Measurements from ENCODE around the genes GARRE1 and ZNF302.

DNA sequence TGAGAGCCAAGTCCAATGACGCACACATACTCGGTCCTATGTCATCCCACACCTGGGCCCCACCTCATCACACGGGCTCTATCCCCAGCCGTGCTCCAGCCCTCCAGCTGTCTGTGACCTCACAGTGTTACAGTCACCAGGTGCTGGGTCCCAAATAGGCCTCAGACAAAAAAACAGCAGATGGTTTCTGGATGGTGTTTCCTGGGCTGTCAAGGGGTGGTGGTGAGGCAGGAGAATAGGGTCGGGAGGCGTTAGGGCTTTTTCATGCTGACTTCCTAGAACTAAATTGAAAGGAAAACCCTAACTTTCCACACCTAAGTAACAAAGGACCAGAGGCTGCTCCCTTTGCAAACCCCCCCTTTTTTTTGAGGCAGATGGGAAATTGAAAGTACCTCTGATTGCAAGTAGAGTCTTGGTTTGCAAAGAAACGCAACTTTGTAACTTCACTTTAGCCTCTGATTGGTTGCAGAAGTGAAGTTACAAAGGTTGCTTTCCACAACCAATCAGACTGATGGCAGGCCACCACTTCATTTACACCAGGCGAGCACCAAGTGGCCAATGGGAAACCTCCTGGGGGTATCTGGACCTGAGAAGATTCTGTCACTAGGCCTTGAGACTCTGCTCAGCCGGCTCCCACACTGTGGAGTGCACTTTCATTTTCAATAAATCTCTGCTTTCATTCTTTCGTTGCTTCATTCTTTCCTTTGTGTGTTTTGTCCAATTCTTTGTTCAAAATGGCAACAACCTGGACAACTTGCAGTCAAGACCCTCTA, 19.2 kb downstream of the PEPD start:
- PRO-cap: no peak

DNA sequence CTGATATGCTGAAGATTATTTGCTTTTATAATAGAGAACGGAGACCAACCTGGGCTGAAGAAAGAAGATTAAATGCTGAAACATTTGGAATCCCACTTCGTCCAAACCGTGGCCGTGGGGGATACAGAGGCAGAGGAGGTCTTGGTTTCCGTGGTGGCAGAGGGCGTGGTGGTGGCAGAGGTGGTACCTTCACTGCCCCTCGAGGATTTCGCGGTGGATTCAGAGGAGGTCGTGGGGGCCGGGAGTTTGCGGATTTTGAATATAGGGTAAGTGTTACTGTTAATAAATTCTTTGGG, 32.9 kb upstream of the GARRE1 start:
- PRO-cap: no peak

DNA sequence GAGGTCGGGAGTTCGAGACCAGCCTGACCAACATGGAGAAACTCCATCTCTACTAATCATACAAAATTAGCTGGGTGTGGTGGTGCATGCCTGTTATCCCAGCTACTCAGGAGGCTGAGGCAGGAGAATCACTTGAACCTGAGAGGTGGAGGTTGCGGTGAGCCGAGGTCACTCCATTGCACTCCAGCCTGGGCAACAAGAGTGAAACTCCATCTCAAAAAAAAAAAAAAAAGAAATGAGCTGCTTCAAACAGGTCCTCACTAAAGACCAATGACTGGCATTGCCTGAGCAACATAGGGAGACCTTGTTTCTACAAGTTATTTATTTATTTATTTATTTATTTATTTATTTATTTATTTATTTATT, 19.8 kb upstream of the GARRE1 start:
- PRO-cap: no peak

- PRO-cap: bidirectional peak, plus-strand start at chr19:34254581, minus-strand start at chr19:34254525
These were observed at the start of gene GARRE1 for GRCh38 chr19:34254330-34254654. GARRE1 (plus strand) TSS chr19:34254554.

DNA sequence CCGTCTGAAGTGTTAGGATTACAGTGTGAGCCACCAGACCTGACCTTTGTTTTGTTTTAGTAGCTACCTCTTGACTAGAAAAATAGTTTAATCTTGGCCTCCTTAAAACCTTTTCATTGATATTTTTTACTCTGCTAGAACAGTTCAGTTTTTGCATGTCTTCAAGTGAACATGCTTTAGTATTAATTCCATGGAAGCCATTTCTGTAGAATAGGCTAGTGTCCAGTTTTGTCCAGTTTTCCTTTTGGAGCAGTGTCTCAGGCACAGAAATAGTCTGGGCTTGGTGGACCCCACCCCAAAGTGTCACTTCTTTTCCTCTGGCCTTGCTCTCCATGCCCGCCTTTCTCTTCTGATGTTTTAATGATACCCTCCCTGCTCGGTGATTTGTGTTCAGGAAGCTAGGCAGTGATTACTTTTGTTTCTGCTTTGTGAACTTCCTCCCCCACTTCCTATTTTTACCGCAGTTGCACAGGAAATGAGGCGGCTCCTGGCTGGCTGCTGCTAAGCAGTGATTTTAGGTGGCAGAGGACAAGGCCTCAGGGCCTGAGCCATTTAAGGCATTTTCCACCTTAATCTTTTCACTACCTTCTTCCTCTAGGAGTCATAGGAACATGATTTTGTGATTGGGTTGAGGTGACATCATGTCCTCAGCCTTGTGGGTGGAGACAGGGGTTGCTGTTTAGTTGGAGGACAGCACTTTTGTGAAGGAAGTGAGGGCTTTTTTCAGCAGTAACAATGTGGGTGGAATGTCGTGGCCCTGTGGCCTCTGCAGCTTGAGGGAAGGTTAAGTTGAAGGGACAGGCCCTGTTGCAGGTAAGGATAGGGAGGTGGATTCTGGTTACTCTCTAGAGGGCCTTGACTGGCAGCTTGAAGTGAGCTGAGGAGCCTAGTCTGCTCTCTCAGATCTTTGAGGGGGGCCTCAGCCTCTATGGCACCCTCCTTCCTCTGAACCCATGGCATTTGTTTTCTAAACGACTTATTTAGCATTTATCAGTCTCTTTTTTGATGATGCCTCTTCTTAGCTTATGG, 15.6 kb downstream of the GARRE1 start:
- PRO-cap: unidirectional peak, minus-strand start at position 351 of the sequence

DNA sequence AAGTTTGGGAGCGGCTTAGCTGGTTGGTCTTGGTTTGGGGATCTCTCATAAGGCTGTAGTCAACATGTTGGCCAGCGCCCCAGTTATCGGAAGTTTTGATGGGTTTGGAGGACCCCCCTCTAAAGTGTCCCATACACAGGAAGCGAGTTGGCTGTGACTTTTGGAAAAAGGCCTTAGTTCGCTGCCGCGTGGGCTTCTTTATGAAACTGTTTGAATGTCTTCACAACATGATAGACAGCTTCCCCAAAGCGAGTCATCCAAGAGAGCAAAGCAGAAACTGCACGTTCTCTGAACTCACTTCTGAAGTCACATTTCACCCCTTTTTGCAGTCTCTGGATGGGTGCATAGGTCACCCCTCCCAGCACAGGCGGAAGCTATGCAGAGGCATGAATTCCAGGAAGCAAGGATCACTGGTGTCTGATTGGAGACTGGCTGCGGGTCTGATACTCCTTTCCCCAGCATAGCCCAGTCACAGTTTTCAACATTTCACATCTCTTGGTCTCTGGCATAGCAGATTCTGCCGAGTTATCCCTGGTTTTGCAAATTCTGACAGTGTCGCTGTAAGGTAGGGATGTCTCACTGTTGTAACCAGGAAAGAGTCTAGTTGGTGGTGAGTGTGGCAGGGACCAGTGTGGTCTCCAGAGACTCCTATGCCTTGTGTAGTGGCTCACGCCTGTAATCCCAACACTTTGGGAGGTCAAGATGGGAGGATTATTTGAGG, 10.7 kb downstream of the GPI start:
- PRO-cap: no peak

- PRO-cap: no peak
These were observed 22.1 kb downstream of the WTIP start for GRCh38 chr19:34503373-34504429.

GRCh38 chr19:34548542-34548910, 67.0 kb downstream of the WTIP start:
- PRO-cap: unidirectional peak, plus-strand start at chr19:34548799

GRCh38 chr19:34666693-34667518, 10.1 kb downstream of the SCGB2B2 start:
- PRO-cap: no peak

GRCh38 chr19:34677151-34678081, at the start of gene ZNF302:
ZNF302 (plus strand) TSS chr19:34677678.
- PRO-cap: bidirectional peak, plus-strand start at chr19:34677739, minus-strand start at chr19:34677623; bidirectional peak, plus-strand start at chr19:34678002, minus-strand start at chr19:34677998

DNA sequence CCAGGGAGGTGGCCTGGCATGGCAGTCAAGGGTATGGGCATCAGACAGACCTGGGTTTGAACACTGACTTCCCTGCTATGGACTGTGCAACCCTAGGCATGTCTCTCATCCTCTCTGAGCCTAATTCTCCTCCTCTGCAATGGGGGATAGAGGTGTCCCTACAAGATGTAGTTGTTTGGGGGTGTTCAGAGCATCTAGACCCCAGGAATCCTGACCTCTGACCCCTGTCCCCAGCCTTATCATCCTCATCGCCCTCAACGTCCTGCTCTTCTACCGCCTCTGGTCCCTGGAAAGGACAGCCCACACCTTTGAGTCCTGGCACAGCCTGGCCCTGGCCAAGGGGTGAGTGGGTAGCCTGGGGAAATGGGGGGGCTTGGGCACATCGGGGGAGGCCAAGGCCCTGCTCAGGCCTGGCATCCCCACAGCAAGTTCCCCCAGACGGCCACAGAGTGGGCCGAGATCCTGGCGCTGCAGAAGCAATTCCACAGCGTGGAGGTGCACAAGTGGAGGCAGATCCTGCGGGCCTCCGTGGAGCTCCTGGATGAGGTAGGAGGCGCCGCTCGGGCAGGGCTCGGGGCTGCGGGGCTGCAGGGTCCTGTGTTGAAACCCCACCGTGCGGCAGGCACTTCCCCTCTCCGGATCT, 7.1 kb upstream of the SCN1B start:
- PRO-cap: no peak

GRCh38 chr19:35033452-35034168, 3.3 kb downstream of the SCN1B start:
- PRO-cap: no peak

GRCh38 chr19:35038757-35039712, 2.5 kb upstream of the HPN start:
- PRO-cap: no peak

DNA sequence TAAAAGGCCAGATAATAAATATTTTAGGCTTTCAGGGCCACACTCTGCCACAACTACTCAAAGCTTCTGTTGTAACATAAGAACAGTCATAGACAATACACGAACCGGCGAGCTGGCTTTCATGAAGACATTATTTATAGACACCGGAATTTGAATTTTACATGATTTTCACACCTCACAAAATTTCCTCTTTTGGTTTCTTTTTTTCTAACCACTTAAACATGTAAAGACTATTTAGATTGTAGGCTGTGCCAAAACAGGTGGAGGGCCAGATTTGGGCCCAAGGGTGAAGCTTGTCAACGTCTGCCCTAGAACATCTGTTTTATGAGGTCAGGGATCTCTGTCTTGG, 29.7 kb upstream of the FXYD3 start:
- PRO-cap: no peak

- PRO-cap: no peak
These were observed 836 bp upstream of the FXYD3 start for GRCh38 chr19:35114593-35115380.

GRCh38 chr19:35152004-35152572, 2.4 kb upstream of the FXYD5 start:
- PRO-cap: no peak

- PRO-cap: no peak
These were observed 16.7 kb downstream of the FAM187B start for GRCh38 chr19:35211555-35212571.

DNA sequence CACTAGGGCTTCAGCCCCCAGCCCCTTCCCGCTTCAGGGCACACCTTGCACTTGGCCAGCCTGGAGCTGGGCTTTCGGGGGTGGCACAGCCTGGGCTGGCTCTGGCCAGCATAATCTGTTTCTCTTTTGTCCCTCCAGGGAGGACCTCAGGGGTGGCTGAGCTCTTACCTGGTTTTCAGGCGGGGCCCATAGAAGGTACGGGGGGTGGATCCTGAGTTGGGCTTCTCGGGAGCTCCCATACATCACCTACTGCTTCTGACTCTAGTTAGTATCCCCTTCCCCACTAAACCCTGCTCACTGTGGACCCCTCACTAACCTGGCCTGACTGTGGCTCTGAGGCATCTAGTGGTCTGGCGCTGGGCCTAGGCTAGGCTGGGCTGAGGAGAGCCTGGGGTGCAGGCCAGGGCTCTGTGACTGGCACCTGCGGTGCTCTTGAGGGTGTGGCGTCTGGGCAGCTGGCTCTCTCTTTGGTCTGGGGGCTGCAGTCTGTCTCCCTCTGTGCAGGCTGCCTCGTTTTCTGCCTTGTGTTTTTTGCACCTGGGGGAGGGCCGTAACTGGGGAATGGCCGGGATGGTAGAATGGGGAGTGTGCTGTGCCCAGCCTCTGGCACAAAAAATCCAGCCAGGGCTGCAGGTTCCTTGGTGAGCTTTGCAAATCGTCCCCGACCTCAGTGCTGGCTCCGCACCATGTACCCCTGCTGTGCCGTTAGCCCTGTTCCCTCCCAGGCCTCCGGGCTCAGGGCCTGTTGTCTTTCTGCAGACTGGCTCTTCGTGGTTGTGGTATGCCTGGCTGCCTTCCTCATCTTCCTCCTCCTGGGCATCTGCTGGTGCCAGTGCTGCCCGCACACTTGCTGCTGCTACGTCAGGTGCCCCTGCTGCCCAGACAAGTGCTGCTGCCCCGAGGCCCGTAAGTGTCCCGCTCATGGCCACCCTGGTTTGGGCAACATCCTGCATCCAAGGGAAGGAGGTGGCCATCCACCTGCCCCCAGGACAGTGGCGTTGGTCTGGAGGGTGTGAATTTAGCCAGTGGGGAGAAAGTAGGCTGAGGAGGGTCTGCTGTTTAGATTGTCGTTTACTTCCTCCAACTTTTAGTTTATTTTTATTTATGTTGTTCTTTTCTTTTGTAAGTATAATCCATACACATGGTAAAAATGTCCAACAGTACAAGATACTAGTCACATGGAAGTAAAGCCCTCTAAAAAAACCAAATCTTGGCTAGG, 6.6 kb upstream of the USF2 start:
- PRO-cap: no peak

DNA sequence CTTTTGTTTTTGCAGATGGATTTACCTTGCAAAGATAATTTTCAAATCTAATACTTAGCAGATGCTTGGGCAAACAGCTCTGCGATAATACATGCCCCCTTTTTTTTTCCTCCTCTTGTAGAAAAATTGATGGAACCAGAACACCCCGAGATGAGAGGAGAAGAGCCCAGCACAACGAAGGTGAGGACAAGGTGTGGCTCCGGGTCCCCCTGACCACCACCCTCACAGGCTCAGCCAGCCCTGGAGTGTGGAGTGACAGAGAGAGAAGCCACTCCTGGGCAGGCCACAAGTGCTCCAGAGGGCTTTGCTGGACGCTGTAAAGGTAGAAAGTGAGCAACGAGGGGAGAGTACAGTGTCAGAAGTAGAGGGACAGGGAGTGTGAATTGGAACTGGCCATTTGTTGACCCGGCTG, 2.2 kb downstream of the USF2 start:
- PRO-cap: no peak

DNA sequence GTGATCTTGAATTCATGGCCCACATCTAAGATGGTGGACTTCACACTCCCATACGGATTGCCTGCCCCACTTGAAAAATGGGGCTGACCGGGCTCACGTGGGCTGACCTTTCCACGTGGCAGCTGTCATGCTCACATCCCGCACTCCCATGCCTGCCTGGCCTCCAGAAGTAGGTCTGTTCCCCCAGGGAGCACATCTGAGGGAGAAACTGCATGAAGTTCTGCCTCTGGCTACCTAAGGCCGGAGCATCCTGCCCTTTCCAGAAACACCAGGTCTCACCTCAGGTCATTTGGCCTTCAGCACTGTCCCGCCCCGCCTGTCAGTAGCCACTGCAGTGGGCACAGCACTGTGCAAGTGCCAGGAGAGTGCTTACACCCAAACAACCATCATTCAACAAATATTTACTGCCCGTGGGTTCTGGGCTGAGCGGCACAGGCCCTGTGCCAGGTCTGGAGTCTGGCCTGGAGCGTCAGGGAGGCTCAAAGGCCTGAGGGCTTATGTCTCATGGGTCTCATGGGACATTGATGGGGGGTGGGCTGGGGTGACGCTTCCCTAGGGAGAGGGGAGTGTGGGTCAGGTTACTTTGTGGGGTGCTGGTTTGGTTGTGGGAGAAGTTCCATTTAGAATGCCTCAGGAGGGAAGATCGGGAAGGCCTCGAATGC, 2.7 kb downstream of the USF2 start:
- PRO-cap: no peak